Neuron (in vitro differentiated cells): Measurements from ENCODE around the genes DGCR8 and CCDC188.

GRCh38 chr22:19998138-19998535, 18.5 kb downstream of the ARVCF start:
- PRO-cap = no peak

DNA sequence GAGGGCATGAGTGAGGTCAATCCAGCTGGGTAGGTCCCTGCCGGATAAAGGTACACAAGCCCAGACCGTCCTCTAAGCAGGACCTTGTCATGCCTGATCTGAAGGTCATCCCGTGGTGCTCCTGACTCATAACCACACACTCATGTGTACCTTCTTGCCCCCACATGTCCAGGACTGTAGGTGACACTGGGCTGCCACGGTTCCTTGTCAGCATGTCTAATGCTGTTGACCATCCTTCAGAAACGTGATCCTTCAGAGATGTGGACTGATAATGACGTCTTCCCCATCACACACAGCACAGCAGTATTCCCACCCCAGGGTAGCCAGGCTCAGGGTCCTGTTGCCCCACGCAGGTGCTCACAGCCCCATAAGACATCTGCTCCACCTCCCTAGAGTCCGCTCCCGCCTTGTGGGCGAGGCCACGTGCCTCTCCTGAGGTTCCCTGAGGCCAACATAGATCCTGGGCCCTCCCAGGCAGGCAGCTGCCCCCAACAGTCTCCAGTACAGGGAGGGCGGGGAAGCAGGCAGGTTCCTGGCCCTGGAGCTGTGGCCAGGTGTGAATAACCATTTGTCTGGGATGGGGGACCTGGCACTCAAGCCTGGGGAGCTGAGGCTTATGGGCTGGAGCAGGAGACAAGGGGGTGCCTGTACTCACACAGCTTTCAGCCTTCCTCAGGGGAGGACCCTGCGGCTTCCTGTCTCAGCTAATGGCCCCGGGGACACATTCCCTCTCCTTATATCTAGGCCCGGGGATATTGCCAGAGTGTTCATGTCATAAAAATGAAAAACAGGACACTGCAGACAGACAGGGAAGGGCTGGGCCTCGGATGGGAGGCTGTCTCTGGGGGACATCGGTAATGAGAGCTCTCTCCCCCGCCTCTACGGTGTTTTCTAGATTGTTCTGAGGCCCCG, 5.8 kb downstream of the ARVCF start:
- PRO-cap = no peak

GRCh38 chr22:20079604-20080912, at the start of gene DGCR8:
TSS of gene DGCR8 (plus strand) at chr22:20080241.
- PRO-cap = bidirectional peak, plus-strand start at chr22:20080261, minus-strand start at chr22:20079895; bidirectional peak, plus-strand start at chr22:20080520, minus-strand start at chr22:20080481

DNA sequence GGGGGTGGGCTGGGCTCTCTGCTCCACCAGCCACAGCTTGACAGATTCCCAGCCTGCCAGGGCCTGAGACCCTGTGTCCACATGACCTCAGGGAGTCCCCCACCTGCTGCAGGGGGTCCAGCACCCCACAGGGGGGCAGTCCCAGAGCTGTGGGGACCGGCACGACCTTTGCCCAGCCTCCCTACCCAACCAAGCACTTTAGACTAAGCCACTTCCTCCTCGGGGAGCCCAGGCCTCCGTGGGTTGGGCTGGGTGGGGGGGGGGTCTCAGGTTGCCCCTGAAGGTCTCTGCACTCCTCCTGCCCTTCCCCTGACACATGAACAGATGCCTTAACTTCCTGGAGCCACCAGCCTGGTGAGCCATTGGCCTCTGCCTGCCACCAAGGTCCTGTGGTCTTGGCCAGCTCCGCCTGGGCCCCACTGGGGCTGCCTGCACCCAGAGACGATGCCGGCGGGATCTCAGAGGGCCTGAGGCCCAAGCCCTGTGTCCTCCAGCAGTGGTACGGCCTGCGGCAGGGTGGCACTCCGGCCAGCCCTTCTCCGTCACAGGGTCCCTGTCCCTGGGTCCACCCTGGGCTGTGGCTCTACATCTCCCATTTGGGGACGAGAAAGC, 3.4 kb downstream of the CCDC188 start:
- PRO-cap = no peak

DNA sequence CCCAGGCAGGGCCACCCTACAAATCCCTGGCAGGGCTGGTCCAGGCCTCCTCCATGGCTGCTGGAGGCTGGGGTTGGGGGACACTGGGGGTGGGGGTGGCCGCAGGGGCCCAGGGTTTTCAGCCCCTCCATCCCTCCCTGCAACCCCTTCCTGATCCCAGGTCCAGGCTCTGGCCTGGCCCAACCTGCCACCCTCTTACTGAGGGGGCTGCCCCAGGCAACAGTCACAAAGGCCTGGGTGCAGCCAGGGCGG, at the start of gene CCDC188:
Gene CCDC188, minus strand, starts transcription at position 200 of the 252 bp plus-strand sequence.
- PRO-cap = no peak

GRCh38 chr22:20211884-20212634, 56.1 kb downstream of the RTN4R start:
- PRO-cap = no peak

DNA sequence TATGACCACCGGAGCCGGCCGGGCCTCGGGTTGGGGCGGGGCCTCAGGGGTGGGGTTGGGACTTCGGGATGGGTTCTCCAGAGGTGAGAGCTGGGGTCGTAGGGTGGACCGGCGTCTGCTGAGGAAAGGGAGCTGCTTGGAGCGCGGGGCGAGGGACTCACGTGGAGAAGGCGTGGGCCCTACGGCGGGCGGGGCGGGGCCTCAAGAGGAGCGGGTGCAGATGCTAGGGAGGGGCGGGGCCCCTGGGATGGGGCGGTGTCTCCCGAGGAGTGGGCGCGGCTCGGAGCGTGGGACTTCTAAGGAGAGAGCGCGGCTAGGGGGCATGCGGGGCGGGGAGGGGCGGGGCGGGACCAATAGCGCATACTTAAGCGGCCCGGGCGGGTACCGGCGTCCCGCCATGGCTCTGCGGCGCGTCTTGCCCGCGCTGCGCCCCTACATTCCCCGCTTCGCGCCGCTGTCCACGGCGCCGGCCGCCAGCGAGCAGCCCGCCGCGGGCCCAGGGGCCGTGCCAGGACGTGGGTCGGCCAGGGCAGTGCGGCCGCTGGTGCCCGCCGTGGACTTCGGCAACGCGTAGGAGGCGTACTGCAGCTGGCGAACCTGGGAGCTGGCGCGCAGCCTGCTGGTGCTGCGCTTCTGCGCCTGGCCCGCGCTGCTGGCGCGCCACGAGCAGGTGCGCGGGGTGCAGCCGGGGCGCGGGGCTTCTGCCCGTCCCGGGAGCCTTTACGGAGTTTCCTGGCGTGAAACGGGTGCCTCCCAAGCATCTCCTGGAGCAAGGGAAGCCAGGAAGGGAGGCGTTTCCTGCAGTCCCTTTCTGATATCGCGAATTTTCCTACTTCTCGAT, 20.3 kb downstream of the DGCR6L start:
- PRO-cap = bidirectional peak, plus-strand start at position 390 of the sequence, minus-strand start at position 128 of the sequence

DNA sequence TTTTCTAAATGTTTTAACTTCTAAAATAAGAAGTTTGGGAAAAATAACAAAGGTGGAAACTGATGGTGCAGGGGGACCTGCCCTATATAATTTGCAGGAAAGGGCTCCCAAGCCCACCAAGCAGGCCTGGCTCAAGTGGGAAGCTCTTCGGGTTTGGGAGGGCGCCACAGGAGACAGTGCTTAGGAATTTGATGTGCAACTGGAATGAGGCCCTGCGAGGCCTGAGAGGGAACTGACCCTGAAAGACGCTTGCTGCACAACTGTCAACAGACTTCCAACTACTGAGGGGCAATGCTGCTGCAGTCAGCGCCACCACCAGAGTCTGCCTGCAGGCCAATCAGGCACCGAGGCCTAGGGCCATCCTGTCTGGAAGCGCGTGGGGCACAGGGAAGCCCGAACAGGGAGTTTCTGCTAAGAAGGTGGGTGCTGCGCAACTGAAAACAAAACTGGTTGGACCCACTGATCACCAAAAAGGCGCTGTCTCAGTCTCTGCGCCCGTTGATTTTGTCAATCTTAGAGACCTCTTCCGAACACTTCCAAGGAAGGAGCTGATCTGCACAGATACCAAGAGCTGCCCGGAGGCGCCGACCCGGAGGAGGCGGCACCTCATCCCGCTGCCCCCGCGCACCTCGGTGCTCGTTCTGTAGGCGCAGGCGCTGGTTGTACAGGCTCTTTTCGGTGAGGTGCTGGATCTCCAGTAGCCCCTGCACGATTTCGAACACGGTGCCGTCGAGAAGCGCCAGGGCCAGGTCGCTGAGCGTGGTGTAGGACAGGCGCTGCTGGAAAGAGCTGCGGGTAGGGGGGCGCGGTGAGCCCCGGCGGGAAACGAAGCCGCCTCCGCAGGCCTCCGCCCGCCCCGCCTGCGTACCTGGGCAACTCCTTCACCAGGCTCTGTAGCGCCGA, 598 bp downstream of the DGCR6L start:
- PRO-cap = no peak

DNA sequence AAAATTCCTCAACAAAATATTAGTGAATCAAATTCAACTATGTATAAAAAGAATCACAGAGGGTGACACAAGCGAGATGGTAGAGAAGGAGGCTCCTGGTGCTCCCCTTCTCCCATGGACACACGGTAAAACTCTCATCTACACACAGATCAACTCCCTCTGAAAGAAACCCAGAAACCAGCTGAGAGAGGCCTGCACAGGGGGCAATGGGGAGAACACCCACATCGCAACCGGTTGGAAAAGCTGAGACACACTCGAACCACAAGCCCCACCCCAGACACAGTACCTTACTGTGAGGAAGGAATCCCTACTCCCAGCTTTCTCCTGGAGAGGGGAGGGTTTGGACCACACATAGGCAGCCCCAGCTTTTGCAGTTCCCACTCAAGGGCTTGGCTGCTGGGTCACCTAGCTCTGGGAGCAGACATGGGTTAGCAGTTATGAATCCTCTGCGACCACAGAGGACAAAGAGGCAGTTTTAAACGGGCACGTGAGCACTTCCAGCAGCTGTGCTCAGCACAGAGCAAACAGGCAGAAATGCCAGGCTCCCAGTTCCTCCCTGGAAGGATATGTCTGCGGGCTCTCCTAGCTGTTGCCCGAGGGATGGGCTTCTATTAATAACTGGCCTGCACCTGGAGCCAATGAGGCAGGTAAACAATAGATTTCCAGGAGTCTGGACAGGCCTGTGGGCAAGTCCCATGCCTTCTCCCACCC, 21.5 kb upstream of the ZNF74 start:
- PRO-cap = no peak

- PRO-cap = no peak
Measured at GRCh38 chr22:20488751-20489878, 6.5 kb downstream of the KLHL22 start.

- PRO-cap = no peak
Measured at GRCh38 chr22:20521926-20522879, 14.8 kb downstream of the MED15 start.

DNA sequence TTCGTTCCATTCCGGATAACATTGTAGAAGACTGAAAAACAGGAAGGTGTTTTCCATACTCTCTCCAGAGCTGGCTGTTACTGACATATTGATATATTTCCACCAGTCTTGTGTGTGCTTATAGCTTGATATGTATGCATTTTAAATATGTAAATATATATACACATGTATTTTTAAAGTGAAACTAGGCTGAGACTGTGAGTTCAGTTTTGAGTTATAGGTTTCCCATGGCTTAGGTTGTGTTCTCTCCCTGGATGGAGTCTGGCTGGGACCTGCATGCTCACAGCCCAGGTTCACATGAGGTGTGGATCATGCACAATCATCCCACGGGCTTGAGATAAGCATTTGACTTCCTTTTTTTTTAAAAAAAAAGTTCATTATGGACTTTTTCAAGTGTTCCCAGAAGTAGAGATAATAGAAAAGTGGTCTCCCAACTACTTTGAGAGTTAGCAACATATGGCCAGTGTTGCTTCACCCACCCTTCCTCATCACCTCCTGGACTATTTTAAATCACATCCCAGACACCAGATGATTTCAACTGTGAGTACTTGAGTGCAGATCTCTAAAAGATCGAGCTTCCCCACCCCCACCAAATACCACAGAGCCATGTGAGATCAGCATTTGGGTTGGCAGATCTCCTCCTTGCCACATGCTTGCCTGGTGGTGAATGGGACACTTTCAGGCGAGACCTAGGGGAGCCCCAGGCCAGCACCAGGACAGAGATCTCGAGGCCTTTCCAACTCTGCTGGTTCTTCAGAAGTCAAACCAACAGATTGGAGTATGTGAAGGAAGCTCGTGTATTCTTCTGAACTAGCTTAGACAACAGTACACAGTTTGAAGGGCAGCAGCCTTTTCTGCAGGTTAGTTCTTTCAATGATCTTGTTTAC, 15.8 kb downstream of the MED15 start:
- PRO-cap = no peak

- PRO-cap = bidirectional peak, plus-strand start at chr22:20702176, minus-strand start at chr22:20702083
Measured at GRCh38 chr22:20701861-20702433, 72.0 kb upstream of the SERPIND1 start.

DNA sequence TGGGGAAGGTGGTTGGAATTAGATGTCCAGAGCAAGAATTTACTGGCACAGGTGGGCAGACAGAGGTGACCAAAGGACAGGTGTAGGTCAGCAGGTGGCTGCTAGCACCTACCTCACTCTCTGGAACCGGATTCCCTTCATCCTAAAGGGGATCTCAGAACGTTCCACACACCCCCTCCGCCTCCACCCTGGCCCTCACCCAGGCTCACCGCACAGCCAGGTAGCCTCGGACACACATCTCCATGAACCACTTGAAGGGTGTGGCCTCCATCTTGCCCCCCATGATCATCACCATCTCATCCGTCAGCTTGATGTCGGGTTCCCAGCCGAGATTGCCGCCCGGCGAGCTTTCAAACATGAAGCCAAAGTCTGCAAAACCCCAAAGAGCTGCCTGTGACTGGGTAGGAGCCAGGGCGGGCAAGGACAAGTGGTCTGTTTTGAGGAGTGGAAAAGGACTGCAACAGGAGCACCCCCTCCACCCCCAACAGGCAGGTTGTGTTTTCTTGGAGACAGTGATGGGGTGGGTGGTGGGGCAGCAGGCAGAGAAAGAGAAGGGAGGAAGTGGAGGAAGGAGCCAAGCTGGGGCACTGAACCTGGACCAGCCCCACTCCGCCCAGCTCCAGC, 63.3 kb upstream of the SERPIND1 start:
- PRO-cap = no peak

DNA sequence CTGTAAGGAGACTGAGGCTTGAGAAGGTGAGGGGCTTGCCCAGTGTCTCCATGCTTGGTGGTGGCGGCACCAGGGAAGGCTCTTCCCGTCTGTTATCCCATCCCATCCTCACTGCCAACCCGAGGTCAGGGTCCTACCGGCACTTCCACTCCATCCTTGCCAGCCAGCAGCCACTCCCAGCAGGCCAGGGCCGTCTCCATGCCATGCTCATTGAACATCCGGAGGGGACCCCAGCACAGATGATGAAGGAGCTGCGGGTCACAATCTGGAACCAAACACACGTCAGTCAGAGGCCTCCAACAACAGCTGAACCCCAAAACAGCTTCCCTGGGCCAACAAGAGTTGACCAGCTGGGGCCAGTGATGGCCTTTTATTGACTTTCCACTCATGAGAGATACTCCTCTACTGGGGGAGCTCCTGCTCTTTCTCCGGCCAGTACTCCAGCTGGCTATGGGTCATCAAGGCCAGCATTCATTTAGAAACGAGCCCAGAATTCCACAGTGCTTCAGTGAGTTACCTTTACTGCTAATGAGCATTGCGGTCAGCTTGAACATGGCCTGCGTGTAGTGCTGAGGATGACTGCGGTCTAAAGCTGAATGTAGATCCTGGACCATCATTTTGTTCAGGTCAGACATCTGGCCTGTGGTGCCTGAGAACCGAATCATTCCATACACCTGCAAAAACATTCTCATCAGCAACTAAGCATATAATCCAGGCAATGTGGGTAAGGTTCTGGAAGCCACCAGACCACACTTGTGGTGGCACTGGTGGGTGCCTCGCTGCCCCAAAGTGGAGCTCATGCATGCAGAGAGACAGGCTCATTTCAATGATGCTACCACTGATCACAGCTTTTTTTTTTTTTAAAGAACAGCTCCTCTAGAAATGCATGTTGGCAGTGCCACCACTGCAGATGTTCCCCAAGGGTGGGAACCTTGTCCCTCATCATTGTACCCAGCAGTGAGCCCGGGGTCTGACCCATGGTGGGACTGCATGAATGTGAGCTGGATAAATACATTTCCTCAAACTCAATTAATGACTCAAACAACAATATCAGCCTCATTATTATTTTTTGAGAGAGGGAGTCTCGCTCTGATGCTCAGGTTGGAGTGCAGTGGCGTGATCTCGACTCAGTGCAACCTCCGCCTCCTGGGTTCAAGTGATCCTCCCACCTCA, 31.4 kb upstream of the SERPIND1 start:
- PRO-cap = no peak

- PRO-cap = no peak
Measured at GRCh38 chr22:20869962-20870951, 11.4 kb downstream of the SNAP29 start.

DNA sequence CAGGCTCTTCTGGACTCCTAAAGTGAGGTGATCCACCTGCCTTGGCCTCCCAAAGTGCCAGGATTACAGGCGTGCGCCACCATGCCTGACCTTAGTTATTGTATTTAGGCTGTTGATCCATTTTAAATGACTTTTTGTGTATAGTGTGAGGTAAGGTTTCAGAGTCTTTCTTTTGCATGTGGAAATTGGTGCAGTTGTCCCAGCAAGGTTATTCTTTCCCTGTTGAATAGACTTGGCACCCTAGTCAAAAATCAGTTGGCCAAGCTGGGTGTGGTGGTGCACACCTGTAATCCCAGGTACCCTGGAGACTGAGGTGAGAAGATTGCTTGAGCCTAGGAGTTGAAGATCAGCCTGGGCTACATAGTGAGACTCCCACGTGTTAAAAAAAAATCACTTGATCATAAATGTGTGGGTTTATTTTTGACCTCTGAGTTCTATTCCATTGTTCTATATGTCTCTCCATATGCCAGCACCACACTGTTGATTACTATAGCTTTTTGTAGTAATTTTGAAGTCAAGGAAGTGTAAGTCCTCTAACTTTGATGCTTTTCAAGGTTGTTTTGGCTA, 23.5 kb upstream of the AIFM3 start:
- PRO-cap = no peak

DNA sequence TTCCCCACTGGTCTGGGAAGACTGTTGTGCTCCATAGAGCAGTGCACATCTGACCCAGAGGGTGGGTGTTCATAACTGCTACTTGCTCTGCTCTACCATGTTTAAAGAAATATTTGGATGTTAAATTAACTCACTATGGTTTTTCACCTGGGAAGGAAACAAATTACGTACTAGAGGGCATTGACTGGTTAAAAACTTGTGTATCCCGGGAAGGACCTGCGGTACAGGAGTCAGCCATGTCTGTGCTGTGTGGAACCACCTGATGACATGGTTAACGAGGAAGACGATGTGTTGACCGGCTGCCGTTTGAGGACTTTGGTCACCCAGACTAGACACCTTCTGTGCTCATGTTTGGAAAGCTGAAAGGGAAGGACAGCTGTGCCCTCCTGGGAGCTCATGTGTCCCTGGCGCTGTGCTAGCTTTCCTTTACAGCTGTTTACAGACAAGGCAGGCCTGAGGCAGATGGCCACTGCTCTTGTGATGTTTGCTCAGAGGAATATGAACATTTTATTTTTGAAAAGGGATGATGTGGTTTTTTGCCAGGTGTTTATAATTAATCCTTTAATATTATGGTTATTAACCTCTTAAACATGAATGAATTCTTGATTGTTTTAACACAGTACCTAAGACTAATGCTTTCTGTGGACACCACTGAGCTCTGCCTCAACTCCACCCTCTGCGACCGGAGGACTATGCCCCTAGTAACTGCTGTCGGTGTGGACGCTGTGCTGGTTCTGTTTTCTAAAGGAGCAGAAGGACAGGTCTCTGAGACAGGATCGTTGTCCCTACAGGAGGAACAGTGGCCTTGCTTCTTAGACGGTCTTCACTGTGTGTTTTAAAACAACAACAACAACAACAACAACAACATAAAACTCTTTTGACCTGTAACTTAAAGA, 14.2 kb upstream of the AIFM3 start:
- PRO-cap = no peak

GRCh38 chr22:20956739-20957537, 10.1 kb upstream of the AIFM3 start:
- PRO-cap = no peak

GRCh38 chr22:20998115-20999199, 3.5 kb downstream of the THAP7 start:
- PRO-cap = no peak